Neuron (in vitro differentiated cells): ENCODE data around the genes LHB, NTF4 and GFY.

DNA sequence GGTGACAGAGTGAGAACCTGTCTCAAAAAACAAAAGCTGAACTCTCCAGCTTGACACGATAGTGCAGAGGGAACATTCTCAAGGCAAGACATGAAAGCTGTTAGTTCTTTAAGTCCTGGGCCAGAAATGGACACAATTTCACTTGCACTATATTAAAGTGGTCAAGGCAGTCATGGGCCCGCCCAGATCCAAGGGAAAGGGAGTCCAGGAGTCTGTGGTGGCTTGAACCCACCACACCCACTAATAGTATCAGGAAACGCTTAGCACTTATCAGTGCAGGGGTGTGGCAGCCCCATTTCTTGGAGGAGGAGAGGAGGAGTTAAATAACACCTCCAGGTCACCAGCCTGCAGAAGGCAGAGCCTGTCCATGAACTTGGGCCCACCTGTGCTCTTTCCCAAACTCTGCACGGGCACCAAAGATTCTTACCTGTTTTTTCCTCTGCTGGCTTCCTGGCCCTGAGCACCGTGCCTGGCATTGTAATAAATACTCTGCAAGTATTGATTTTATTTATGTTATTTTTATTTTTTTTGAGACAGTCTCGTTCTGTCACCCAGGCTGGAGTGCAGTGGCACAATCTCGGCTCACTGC lies 5.4 kb upstream of the NTN5 start:
- PRO-cap, result no peak

DNA sequence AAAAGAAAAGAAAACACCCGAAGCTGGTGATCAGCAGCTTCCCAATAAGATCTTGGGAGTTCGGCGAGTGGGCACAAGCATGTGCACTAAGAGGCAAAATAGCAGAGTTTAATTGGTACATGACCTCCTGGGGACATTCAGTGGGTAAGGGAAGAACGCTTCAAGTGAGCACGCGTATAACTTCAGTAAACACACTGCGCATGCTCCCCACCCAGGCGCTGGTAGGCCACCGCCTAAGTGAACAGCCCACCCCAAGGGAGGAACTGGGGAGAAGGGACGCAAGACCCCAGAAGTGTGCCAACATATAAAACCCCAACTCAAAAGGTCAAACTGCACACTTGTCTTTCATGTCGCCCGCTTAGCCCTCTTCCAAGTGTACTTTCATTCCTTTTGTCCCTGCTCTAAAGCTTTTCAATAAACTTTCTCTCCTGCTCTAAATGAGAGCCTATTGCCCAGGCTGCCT lies 10.5 kb upstream of the NTN5 start:
- PRO-cap, result no peak

GRCh38 chr19:48753225-48753396 lies 670 bp upstream of the FUT1 start:
- PRO-cap, result bidirectional peak, plus-strand start at chr19:48753274, minus-strand start at chr19:48753111

DNA sequence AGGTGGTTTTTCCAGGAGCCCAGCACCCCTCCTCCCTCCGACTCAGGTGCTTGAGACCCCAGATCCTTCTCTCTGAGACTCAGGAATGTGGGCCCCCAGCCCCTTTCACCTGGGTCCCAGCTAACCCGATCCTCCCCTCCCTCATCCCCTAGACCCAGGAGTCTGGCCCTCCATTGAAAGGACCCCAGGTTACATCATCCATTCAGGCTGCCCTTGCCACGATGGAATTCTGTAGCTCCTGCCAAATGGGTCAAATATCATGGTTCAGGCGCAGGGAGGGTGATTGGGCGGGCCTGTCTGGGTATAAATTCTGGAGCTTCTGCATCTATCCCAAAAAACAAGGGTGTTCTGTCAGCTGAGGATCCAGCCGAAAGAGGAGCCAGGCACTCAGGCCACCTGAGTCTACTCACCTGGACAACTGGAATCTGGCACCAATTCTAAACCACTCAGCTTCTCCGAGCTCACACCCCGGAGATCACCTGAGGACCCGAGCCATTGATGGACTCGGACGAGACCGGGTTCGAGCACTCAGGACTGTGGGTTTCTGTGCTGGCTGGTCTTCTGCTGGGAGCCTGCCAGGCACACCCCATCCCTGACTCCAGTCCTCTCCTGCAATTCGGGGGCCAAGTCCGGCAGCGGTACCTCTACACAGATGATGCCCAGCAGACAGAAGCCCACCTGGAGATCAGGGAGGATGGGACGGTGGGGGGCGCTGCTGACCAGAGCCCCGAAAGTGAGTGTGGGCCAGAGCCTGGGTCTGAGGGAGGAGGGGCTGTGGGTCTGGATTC lies 609 bp downstream of the FGF21 start:
- PRO-cap, result no peak

DNA sequence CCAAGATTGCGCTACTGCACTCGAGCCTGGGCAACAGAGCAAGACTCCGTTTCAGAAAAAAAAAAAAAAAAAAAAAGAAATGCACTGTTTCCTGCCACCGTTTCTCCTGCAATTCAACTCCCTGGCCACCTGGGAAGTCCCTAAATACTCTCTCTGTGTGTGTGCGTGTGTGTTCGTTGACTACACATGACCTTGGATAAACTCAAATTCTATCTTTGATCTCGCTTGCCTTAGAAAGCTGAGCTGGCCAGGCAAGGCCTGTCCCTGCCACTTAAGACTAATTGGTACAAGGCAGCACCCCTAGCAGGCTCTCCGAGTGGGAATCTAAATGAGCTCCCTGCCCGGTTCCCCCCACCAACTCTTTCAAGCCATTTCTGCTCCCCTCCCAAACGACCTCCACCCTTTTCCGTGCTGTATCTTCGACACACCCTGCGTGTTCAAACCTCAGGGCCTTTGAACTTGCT lies 5.2 kb upstream of the BCAT2 start:
- PRO-cap, result no peak

GRCh38 chr19:48872023-48872266 lies 276 bp upstream of the PPP1R15A start:
- PRO-cap, result bidirectional peak, plus-strand start at chr19:48872421, minus-strand start at chr19:48872220

DNA sequence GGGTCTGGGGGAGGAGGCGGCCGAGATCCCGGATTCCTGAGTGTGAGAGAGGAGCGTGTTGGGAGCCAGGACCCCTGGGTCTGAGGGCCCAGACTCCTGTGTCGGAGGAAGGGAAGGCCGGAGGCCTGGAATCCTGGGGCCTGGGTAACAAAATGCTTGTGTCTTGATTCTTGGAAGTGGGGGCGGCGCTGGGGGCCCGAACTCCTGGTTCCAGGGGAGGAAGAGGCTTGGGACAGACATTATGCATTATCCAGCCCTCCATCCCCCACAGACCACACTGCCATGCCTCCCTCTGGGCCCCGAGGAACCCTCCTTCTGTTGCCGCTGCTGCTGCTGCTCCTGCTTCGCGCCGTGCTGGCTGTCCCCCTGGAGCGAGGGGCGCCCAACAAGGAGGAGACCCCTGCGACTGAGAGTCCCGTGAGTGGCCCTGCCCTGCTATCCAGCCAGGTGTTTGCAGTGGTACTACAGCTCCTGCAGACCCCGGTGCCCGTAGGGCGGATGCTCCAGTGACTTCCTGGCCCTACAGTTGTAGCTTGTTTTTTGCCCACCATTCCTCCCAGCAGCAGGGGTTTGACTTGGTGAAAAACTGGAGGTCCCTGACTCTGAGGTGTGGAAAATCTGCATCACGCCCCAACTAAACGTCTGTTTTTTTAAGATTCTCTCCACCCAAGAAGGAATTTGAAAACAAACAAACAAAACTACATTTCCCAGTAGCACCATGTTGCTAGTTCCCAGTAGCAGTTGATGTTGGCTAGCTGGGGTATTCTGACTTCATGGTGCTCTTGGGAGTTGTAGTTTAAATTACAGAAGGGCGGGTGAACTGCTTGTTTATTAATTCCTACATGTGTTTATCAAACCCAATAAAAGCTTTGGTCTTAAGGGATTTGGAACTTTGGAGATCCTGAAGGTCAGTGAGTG lies 662 bp downstream of the NUCB1 start:
- PRO-cap, result no peak

- PRO-cap, result no peak
Observed at GRCh38 chr19:48905548-48906262, 5.6 kb downstream of the NUCB1 start.

DNA sequence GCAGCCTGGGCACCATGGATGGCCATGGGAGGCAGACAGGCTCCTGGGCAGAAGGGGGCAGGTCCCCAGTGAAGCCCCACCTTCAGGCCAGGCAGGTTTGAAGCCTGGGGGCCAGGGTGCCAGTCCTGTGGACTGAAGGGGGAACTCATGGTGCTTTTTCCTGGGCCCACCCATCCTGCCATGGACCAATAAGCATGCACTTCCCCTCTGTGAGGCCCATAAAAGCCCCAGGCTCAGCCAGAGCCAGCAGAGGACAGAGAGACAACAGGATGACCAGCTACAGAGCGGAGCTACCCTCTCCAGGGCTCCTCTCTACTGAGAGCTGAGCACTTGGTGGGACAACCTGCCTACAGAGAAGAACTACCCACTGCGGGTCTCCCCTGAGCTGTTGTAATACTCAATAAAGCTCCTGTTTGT lies 7.6 kb upstream of the BAX start:
- PRO-cap, result no peak

DNA sequence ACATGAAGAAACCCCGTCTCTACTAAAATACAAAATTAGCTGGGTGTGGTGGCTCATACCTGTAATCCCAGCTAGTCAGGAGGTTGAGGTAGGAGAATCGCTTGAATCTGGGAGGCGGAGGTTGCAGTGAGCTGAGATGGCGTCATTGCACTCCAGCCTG lies 2.0 kb downstream of the FTL start:
- PRO-cap, result no peak

DNA sequence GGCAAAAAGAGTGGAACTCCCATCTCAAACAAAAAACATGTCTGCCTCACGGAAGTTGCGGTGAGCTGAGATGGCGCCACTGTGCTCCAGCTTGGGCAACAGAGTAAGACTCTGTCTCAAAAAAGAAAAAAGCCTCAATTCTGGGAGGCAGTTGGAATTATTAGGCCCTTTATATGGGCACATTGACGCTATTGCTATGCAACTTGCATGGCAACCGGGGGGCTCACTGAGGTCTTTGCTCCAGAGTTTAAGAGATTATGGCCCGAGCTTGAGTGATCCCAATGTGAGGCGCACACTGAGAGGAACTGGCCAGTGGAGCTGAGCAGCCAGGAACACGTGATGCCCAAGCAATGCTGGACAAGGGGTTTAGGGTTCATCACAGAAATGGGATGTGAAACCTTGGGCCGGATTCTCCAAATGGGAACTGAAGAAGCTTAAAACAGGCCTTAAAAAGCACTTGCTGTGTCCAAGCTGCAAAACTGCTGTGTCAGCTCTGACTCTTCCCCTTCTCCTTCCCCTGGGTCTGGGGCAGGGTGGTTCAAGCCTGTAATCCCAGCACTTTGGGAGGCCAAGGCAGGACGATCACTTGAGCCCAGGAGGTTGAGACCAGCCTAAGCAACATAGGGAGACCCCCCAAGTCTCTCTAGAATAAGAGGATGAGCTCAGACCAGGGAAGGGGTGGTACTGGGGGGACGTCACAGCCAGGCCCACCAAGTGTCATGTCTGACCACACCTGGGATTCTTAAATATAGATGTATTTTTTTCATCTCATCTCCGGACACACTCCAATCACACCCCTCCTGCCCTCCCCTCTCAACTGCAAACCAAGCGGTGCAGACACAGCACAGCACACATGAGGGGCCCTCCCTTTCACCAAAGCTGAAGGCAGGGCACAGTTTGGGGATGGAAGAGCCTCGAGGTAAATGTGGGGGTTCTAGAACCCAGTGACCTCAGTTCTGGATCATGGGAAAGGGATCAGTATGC lies 2.6 kb downstream of the FTL start:
- PRO-cap, result no peak

GRCh38 chr19:49016902-49017258 lies at the start of gene LHB:
Gene LHB, minus strand, starts transcription at chr19:49017091.
- PRO-cap, result no peak

DNA sequence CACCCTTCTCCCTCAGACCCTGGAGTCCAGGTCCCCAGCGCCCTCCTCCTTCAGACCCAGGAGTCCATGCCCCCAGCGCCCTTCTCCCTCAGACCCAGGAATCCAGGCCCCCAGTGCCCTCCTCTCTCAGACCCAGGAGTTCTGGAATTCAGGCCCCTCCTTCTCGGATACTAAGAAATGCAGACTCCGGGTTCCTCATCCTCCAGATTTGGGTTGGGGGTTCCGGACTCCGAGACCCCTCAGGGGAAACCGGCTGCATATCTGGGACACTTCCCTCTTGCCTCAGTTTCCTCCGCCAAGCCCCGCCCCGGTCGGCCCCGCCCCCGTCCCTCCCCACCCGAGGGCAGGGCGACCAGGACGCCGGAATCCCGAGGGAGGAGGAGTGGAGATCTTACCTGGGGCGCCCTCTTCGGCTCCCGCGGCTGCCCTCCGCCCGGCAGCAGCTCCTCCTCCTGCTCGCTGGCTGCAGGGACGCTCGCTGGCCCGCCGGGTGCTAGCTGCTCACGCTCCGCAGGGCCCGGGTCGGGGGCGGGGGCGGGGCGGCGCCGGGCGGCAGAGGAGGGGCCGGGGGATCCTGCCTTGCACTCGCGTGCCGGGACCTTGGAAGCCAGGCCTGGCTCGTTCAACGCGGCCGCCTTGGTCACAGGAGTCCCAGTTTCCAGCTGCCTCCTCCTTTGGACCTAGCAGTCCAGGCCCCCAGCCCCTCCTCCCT lies at the start of gene NTF4:
TSS of gene NTF4 (minus strand) at position 263 of the 712 bp plus-strand sequence.
- PRO-cap, result no peak

DNA sequence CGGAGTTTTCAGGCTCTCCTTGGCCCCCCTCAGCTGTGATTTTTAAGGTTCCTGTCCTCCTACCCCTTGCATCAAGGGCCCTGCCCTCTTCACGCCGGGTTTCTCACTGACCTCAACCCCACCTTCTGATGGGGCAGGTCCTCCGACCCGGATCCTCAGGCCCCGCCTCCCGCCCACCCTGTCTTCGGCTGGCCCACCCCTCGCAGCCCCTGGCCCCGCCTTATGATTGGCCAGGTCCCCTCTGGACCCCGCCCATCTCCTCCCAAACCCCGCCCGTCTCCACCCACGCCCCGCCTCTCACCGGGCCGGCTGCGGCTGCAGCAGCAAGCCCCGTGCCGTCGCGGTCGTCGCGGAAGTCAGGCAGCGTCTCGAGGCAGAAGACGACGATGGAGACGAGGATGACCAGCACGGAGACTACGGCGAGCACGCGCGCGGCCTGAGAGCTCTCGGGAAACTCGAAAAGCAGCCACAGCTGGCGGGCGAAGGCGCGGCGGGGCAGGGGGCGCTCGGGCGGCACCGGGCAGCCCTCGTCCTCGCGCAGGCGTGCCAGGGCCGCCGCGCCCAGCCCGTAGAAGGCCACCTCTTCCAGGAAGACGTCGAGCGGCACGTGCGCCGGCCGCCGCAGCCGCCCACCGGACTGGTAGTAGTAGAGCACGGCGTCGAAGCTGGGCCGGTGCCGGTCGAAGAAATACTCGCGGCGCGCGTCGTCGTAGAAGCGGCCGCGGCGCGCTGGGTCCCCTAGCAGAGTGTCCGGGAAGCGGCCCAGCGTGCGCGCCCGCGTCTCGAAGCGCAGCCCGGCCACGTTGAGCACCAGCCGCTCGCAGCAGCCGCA lies 553 bp downstream of the KCNA7 start:
- PRO-cap, result no peak

DNA sequence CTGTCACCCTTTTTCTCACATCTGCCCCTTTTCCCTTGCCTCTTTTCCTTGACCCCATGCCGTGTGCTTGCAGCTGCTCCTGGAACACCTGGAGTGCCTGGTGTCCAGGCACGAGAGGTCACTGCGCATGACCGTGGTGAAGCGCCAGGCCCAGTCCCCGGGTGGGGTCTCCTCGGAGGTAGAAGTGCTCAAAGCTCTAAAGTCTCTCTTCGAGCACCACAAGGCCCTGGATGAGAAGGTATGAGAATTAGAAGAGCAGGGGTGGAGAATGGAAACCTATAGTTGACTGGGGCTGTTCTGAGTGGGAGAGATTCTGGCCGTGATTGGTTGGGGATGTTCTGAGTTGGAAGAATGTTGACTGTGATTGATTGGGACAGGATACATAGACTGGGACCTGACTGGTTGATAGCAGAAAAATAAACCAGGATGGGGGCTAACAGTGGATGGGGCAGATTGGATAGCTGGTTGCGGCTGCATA lies 9.5 kb downstream of the PPFIA3 start:
- PRO-cap, result no peak

DNA sequence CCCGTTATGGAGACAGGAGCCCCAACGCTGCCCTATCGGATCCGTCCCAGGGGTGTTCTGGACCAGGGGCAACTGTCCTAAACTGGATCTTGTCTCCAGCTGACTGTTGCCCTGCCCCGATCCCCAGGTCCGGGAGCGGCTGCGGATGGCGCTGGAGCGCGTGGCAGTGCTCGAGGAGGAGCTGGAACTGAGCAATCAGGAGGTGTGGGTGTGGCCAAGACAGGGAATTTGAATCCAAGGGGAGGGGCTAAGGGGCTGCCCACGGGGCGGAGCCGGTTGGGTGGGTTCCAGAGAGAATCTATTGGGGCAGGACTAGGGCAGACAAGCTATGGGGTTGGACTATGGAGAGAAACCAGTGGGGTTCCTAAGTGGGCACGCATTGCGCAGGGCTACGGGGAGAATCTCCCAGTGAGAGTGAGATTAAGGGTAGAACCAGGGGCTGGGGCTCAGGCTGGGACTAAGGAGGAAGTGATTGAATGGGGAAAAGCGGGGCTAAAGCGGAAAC lies 10.0 kb downstream of the PPFIA3 start:
- PRO-cap, result no peak

DNA sequence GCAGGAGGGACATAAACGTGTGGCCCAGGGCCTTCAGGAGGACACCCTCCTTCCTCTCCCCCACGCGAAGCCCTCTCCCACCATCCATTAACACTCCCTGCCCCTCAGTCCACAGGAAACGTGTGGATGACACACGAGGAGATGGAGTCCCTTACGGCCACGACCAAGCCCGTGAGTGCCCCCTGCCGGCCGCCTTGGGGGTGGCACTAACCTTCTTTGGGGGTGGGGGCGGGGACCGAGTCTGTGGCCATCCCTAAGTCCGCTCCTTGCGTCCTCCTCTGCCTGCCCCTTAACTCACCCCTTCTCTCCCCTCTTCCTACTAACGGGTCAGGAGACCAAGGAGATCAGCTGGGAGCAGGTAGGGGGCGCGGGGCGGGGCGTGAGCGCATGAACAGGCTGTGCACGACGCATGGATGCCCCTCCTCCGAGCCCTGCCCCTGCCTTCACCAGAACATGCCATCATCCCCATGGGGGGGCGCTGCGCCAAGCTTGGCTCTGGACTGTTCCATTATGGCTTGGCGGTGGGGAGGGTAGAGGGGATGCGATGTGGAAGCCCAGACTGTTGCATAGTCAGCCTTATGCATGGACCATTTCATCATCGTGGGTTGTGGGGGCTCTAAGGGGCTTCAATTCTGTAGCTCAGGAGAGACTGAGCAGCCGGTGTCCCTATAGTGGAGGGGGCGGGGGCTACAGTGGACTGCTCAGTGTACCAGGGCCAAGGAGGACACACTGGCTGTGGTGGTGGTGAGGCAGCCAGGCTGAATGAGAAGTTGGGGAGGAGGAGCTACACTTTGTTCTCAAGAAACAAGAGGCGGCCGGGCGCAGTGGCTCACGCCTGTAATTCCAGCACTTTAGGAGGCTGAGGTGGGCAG lies 9.1 kb downstream of the HRC start:
- PRO-cap, result no peak

DNA sequence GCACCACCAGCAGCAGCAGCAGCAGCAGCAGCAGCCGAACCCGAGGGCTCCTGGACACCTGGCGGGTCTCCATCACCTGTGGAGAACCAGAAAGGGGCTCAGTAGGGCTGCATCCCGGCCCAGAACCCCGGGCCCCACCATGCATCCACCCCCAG lies 97 bp downstream of the PTH2 start:
- PRO-cap, result no peak

DNA sequence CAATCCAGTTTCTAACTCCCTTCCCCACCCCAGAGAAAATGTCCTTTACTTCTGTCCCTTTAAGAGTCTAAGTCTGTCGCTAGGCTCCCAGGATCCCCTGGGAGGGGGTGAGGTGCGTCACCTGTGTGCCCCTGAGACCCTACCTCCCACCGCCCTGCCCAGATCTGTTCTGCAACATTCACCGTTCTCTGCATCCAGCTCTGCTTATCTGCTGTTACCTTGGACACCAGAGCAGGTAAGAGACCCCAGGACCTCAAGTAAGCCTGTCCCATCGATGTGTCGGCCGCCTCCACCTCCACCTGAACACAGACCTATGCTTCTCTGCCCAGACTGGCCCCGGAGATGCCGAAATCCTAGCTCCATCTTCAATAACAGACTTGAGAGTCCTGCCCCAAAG lies at the start of gene GFY:
TSS of gene GFY (plus strand) at position 134 of the 397 bp plus-strand sequence.
- PRO-cap, result no peak

DNA sequence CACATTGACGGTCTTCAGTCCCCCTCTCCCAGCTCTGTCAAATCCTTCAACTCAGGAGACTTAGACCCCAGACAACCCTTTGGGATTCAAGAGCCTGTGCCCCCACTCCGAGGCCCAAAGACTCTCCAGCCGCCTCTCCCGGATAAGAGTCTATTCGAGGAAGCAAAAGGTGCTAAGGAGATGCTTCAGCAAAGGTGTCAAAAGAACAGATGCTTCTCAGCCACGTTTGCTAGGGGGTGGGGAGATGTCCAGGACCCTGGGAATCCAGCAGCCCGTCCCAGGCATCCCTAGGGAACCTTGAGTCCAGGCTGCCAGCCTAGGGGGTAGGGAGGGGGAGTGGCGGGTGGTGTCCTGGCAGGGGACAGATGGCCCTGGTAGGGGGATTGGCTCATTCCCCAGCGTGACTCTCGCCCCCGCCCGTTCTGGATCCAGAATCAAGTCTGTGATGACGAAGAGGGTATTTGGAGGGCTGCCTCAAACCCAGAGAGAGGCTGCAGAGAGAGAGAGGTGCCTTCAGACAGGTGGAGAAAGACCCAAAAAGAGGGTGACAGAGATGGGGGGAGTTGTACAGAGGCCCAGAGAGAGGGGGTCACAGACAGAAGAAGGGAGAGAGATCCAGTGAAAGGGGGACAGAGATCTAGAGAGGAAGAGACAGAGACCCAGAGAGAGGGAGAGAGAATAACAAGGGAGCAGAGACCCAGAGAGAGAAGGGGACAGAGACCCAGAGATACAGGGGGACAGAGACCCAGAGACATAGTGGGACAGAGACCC lies 4.1 kb downstream of the SLC17A7 start:
- PRO-cap, result bidirectional peak, plus-strand start at position 477 of the sequence, minus-strand start at position 316 of the sequence